Brain (tissue), 1 donor: Measurements from ENCODE around the gene ATP10B.

DNA sequence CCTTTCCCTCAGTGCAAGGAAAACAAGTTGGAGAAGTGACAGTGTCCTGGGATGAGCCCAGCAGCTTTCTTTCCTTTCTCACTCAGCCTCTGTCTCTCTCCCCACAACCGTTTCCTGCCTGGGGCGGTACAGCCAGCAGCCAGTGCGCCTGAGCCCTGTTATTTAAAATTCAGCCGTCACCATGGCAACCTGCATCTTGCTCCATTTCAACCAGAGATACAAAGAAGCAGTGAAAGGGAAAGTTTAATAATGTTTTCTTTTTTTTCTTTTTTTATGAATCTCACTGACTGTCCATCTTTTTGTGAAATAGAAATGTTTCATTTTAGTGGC lies 85.0 kb downstream of the PTTG1 start:
- RRBS, result no CpG with 5 or more reads among the region's 4 CpGs

DNA sequence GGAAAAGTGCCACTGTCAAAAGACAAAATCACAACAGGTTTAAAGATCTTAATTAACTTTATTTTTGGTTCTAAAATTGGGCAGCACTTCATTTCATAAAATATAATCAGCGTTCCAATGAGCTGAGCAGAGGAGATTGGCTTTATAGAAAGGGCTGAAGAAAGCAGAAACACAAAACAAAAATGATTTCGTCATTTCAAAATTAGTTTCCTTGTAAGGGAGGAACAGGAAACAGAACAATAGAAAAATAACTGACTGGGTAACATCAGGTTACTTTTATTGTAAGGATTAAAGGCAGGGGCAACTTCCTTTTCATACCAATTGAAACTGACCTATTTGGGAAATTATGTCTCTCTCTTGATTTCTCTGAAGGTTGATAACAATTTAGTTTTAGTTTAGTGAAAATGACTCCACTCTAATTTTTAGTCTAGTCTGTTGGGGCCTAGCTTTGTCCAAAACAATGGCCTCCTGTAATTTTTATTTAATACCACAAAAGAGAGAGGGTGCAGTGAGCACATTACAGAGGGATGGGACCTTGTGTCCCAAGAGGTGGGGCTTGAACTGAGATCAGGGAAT lies 157.1 kb downstream of the ATP10B start:
- RRBS, result no CpG with 5 or more reads among the region's 2 CpGs

DNA sequence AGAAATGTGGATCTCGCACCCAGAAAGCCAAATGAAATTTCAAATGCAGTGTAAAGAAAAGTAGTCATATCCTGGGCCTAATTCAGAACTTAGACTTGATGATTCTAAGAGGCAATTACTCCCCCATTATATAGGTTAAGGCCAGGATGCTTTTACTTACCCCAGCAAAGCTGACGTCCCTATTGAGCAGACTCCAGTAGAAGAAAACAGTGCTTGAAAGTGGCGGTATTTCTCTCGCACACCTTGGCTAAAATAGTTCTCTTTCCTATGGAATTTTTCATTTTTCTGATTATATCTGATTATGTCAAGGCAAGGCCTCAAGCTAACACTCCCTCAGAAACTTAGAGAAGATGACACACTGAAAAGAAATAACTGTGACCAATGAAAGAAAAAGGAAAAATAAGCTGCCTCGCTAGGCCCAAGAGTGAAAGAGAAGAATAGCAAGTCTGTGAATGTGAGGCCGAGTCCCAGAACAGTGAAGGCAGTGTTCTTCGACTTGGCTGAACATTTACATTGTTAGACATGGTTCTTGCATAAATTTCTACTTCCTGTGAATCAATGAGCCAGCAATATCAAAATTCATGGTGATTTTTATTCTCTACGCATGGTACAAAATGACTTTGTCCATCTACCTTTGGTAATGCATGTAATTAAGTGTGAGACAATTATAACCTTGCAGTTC lies at the start of gene ATP10B:
Gene ATP10B (minus strand): TSS at position 431 of the 682 bp plus-strand sequence.
- RRBS, result no CpG with 5 or more reads among the region's 8 CpGs

GRCh38 chr5:163396848-163397246 lies 40.5 kb upstream of the CCNG1 start:
- RRBS, result no CpG with 5 or more reads among the region's 8 CpGs

- RRBS, result no CpG with 5 or more reads among the region's 3 CpGs
These were observed 221.7 kb downstream of the MAT2B start for GRCh38 chr5:163727115-163727519.

DNA sequence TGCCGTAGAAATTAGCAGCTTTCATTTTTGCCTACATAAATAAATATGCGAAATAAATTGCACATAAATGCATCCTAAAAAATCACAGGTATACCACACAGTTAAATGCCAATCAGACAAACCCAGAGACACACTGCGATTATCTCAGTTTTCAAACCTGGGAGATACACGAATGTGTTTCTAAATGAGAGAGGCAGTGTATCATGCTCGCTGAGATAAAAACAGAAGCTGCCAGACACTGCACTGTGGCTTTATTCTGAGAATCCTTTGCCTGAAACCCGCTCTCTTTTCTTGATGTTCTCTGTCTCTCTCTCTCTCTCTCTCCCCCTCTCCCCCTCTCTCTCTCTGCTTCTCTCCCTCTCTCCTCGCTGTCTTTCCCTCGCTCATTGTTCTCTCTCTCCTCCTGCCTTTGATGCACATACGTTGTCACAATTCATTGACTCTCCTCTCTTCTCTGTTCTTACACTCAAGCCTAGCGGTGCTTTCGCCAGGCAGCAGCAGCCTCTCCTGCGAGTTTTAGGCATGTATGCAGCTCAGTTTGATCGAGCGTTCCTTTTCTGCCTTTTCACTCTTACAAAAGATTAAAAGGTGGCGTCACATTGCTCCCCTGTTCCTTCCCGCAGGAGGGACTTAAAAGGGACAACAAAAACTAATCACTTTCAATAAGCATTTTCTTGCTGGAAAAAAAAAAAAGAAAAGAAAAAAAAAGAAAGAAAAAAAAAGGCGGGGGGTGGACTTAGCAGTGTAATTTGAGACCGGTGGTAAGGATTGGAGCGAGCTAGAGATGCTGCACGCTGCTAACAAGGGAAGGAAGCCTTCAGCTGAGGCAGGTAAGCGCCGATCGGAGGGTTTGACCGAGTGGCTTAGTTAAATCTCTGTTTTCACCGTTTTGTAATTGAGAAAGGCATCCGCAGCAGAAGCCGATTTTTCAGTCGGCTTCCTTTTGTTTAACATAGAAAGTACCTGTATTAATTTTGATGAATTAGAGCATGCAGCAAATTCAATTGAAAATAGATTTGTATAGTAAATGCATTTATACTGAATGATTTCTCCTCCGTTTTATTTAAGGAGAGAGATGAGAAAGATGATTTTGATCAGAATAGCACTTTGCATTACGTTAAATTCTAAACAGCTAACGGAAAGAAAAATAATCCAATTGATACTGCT lies 594.8 kb downstream of the TENM2 start:
- RRBS, result no CpG with 5 or more reads among the region's 31 CpGs

GRCh38 chr5:167819376-167819739 lies 472.1 kb upstream of the WWC1 start:
- RRBS, result no CpG with 5 or more reads among the region's 3 CpGs

GRCh38 chr5:167934930-167935316 lies 356.5 kb upstream of the WWC1 start:
- RRBS, result no CpG with 5 or more reads among the region's 7 CpGs

- RRBS, result 80% methylated on average over 2 of the region's 13 CpGs
These were observed 186.6 kb upstream of the WWC1 start for GRCh38 chr5:168104654-168105517.

DNA sequence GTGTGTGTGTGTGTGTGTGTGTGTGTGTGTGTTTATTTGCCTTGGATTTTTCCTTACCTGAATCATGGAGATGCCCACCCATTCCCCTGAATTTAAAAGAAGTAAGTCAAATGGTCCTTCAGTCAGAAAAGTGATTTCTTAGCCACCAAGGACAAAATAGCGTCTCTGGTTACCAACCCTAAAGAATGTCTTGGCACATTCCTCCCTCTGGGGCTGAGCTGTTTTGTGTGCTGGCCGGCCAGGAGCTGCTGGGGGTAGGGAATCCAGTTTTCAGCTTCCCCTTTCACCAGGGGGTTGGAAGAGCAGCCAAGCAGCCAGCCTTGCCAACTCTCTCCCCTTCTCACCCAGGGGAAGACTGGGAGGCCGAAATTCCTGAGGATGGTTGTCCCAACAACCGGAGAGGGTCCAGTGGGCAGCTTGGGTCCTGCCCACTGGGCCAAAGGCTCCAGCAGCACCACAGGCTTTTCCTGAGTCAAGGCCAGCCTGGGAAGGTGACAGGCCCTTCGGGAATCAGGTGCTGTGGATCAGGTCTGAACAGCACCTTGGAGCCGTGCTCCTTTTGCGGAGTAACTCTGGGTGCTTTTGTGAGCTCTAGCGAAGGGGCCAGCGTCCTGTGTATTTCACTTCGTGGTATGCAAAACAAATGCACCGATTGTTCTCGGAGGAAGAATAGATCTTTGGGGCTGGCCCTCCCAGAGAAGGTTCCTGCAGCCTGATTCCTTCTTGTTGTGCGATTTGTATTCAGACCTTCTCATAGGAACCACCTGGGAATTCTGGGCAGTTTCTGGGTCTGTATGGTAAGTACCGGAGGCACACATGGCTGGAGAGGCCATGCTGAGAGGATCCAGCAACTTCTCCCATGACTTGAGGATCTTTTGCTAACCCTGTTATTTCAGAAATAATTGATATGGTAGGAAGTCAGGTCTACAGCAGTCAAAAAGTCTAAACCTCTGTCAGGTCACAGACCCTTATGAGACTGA lies 4.3 kb downstream of the WWC1 start:
- RRBS, result no CpG with 5 or more reads among the region's 14 CpGs

- RRBS, result no CpG with 5 or more reads among the region's 5 CpGs
These were observed 16.5 kb downstream of the WWC1 start for GRCh38 chr5:168307848-168308520.

- RRBS, result no CpG with 5 or more reads among the region's 5 CpGs
These were observed 43.3 kb downstream of the WWC1 start for GRCh38 chr5:168334560-168335251.

DNA sequence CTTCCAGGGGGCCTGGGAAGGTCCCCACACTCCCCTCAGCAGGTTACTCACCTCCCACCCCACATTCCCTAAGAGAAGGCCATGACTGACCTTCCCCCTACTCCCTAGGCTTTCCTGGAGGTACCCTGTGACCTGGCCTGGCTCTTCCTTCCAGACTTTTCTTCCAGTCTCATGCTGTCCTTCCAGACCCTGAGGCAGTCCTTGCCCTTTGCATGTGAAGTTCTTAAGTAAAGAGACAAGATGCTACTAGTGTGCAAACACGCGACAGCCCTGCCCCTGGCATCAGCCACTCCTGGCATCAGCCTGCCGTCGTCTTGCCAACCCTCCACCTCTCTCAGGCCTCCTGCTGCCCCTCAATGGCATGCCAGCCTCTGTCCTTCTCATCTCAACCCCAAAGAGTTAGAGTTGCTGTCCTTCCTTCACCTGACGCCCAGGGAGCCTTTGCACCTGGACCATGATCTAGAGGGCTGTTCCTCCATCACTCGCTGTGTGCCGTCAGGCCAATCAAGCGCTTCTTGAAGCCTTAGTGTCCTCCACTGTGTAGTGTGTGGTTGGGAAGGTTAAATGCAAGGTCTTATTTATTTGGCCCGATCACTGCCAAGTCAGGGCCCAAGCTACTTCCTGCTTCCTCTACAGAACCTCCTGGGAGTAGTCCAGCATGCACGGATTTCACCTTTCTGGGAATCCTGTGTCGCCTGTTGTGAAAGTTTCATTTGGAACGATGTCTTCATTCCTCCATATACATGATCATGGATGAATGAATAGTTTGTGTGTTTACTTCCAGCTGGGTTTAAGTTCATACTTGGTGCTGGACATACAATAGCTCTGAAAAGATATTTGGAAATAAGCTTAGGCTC lies 62.0 kb downstream of the WWC1 start:
- RRBS, result no CpG with 5 or more reads among the region's 12 CpGs

DNA sequence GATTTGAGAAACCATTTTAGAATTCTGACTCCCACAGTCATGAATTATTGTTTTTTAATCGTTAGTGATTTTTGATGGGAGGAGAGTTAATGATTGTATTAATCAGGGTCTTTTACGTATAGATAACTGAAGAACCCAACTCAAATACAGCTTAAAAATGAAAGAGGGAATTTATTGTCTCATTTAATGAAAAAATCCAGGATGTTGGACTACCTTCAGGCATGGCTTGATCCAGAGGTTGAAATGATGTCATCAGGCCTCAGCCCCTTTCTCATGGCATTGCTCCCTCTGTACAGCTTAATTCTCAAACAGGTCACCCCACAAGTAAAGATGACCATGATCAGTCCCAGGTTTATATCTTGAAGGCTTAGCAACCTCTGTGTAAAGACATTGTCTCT lies 22.7 kb upstream of the RARS1 start:
- RRBS, result no CpG with 5 or more reads among the region's 2 CpGs

- RRBS, result no CpG with 5 or more reads among the region's 4 CpGs
These were observed 85.4 kb upstream of the PANK3 start for GRCh38 chr5:168664411-168665032.

GRCh38 chr5:168819059-168819265 lies 239.8 kb upstream of the PANK3 start:
- RRBS, result no CpG with 5 or more reads among the region's 3 CpGs

DNA sequence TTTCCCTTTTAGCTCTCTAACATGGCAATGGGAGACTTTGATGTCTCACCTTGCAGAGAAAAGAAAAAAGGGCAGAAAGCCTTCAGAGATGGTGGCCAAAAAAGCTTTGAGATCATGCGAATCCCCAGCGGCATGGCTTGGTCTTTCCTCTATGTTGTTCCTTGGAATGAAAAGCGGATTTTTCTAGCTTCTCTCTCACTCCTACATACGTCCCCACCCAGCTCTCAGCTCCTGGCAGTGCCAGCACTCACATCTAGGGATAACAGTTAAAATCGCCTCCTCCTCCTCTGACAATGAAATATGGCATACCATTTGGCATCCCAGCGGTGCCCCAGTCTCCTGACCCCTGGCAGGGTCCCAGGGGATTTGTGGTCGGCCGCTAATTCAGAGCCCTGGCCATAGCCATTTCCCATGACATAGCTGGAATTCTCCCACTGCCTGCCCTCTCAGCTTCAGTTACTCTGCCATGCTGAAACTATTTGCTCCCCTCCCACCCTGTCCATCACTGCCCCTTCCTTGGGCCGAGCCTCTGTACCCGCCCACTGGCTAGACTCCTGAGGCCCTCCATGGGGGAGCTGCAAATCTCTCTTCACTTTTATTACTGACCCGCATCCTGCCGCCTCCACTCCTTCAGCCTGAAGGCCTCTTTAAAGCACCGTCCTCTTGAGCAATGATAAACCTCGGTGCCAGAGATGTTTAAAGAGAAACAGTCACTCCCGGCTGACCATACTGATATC lies 139.9 kb downstream of the SLIT3 start:
- RRBS, result no CpG with 5 or more reads among the region's 15 CpGs

- RRBS, result 37% methylated on average over 3 of the region's 13 CpGs
These were observed 29.2 kb downstream of the LCP2 start for GRCh38 chr5:170268284-170268798.

DNA sequence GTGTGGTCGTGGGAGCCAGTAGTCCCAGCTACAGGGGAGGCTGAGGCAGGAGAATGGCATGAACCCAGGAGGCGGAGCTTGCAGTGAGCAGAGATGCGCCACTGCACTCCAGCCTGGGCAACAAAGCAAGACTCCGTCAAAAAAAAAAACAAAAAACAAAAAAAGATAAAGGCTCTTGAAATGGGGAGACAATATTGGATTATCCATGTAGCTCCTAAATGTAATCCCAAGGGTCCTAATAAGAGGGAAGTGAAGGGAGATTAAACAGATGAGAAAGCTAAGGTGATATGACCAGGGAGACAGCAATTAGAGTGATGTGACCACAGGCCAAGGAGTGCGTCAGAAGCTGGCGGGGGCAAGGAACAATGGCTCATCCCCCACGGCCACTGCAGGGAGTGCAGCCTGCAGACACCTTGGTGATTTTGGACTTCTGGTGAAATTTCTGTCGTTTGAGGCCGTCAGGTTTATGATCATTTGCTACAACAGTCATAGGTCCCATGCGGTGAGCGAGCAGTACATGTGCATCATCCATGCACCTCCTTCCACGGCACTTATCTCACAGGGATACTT lies 3.1 kb downstream of the KCNMB1 start:
- RRBS, result no CpG with 5 or more reads among the region's 12 CpGs

- RRBS, result no CpG with 5 or more reads among the region's 13 CpGs
These were observed 48.8 kb downstream of the KCNIP1 start for GRCh38 chr5:170552519-170553094.